Pulmonary artery (tissue), 1 donor: ENCODE measurements around the gene LETM1.

DNA sequence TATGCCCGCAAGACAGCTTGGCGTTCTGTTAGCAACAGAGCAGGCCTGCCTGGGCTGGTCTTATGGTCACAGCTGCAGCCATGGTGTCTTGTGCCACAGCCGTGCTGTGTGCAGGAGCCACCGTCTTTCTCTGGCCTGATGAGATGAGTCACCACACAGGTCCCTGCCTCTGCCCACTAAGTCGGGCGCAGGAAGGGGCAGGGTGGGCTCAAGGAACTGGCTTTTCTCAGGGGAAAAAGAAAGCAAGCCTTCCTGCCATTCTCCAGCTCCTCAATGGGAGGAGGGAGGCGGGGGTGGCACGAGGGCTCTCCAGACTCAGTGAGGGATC is 18.2 kb downstream of the UVSSA start:
- PRO-cap, result no peak

GRCh38 chr4:1541637-1542382 is 135.6 kb upstream of the NKX1-1 start:
- PRO-cap, result no peak

- PRO-cap, result unidirectional peak, minus-strand start at chr4:1691853
Observed at GRCh38 chr4:1691649-1692192, 7.6 kb upstream of the FAM53A start.

GRCh38 chr4:1692691-1693705 is 8.9 kb upstream of the FAM53A start:
- PRO-cap, result no peak

GRCh38 chr4:1740218-1741546 is 19.4 kb downstream of the TACC3 start:
- PRO-cap, result no peak

GRCh38 chr4:1763164-1763886 is 29.8 kb upstream of the FGFR3 start:
- PRO-cap, result no peak

DNA sequence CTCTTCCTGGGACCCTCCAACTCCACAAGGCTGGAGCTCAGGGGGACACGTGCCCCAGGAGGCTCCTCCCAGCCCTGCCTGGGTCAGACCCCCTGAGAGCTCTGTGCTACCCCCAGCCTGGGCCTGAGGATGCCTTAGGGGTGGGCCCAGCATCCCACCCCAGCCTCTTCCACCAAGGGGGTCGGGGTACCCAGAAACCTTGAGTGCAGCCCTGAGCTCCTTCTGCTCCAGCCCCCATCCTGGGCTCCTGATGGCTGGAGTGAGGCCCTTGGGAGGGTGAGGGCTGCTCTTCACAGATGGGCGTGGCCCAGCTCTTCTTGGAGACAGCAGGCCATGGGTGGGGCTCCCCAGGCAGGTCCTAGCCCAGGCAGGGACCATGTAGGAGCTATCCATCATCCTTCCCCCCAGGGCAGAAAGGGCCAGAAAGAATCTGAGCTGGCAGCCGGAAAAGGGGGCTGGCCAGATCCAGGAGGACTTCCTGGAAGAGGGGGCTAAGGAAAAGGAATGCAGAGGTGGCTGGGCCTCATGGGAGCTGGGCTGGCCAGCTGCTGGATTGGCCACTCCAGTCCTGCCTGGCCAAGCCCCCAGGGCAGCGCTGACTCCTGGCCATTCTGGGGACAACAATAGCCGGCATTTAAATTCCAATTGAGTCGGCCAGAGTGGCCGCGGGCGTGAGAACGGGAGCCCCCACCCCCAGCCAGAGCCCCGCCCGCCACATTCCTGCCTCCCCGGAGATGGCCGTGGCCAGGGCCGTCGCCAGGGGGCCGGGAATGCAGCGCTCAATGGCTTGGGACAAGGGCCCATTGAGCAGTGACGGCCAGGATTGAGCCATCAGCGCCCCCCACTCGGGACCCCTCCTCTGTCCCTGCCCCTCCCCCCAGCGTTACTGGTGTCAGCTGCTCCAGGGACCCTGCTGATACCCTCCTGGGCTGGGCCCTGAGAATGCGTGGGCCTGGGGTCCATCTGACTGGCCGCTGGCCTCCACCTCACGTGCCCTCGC is 15.2 kb upstream of the FGFR3 start:
- PRO-cap, result no peak

DNA sequence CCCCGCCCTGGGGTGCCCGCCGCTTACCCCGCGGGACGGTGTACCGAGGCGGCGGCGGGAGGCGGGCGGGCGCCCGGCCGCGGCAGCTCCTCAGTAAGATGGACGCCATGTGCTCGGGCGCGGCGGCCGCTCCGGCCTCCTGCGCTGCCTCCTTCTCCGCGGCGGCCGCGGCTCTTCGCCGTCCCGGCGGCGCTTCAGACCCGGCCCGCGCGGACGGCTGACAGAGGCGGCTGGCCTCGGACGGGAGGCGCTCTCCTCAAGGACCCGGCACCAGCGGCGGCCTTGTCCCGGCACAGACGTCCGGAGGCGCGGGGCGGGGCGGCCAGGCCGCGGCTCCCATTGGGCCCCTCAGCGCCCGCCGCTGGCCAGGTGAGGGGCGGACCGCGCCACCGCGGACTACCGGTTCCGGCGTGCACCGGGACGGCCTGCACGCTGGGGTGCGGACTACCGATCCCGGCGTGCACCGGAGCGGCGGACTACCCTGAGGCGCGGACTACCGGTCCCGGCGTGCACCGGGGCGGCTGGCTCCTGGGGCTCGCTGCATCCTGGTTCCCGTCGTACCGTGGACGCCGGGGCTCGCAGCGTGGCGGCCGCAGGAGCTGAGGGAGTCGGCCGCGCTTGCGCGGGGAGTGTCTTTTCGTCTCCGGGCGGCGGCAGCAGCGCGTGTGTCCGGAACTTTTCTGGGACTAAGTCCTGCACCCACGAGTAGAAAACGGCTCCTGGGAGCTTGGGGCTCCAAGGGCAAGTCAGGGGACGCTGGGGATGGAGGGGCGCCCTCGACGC is at the start of gene LETM1:
Gene LETM1 (minus strand): TSS at position 315 of the 783 bp plus-strand sequence.
- PRO-cap, result bidirectional peak, plus-strand start at position 394 of the sequence, minus-strand start at position 269 of the sequence

DNA sequence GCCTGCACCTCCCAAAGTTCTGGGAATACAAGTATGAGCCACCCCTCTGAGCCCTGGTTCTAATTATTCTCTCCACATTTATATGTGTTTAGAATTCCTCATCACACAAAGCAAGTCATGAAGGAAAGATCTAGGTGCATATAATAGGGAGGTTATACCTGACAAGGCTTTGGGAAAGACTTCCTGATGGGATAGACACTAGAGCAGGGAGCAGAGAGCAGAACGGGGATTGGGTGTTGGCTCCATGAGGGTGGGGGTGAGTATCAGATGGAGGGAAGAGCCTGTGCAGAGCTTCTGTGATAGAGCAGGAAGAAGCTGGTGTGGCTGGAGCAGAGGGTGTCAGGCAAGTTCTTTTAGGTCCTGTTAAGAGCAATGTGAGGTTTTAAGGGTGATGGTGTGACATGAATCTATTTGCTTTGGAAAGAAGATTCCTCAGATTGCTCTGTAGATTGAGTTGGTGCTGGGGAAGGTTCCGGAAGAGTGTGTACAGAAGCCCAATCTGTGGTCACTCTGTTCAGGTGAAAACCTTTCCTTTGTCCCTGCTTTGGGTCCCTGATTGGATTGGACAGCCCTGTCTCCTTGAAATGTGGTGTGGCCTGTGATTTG is 10.6 kb downstream of the NSD2 start:
- PRO-cap, result no peak

- PRO-cap, result no peak
Observed at GRCh38 chr4:1916693-1917254, 45.6 kb downstream of the NSD2 start.

GRCh38 chr4:1979212-1980334 is 29.2 kb downstream of the NELFA start:
- PRO-cap, result no peak

GRCh38 chr4:1983154-1983789 is 25.5 kb downstream of the NELFA start:
- PRO-cap, result no peak

- PRO-cap, result no peak
Observed at GRCh38 chr4:1985503-1986709, 22.9 kb downstream of the NELFA start.

DNA sequence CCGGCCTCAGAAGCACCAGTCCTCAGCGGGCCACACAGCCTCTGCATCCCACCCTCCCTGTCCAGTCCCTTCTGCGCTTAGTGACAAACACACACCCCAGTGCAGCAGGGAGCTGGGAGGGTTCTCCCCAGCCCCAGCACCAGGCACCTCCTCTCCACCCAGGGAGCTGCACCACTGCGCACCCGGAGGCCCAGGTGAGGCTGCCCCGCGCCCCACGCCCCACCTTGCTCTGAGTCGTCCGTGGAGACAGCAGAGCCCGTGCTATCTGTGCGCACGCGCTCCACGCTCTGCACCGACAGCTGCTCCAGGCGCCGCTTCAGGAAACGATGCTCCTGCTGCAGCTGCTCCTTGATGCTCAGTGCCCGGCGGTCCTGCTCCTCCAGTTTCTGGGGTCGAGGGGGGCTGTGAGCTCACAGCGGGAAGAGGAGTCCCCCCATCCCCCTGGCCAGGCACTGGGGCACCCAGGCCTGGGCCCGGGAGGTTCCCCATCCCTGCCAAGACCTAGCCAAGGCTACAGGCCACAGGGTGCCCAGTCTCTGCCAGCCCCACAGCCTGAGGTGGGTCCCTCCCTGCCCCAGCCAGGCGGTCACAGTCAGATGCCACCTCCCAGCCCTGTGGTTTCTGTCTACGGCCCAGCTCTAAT is 9.1 kb upstream of the HAUS3 start:
- PRO-cap, result no peak

GRCh38 chr4:2281086-2282434 is 19.7 kb upstream of the MXD4 start:
- PRO-cap, result no peak

DNA sequence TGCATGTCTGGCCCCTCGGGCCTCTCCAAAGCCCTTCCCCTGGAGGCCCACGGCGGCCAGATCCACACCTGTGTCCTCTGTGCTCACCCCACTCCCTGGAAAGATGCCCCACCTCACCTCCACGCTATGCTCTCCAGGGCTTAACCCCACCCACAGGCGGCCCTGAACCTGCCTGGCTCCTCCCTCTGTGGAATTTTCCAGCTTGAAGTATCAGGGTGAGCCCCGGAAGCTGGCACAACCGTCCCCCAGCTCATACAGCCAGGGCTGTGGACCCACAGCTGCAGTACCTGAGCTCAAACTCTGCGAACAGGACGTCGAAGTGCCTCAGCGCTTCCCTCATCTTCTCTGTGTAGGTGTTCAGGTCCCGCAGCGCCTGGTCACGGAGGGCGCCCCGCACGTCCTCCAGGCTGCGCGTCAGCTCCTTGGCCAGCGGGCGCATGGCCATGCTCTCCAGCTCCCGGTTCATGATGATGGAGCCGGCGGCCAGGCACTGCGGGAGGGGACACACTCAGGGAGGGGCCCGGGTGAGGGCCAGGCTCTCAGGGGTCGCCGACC is 77.3 kb upstream of the MXD4 start:
- PRO-cap, result no peak

GRCh38 chr4:2401853-2402720 is 16.4 kb downstream of the ZFYVE28 start:
- PRO-cap, result no peak

DNA sequence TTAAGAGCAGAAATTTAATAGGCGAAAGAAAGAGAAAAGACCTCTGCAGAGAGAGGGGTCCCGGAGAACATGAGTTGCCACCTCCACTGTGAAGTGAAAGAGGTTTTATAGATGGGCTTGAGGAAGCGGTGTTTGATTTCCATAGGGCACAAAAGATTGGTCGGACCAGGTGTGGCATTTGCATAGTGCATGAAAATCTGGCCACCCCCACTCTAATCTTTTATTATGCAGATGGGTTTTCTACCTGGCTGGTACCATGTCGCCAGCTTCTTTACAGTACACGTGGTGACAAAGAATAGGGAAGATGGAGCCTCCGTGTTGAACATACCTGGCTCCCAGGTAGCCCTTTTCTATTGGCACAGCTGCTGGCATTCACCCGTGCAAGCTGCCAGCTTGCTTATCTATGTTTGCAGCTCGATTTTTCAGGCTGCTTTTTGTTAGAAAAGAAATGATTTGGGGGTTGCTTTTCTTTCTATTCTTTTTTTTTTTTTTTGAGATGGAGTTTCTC is 14.3 kb upstream of the SH3BP2 start:
- PRO-cap, result no peak

GRCh38 chr4:2795373-2795961 is 2.6 kb downstream of the SH3BP2 start:
- PRO-cap, result no peak

DNA sequence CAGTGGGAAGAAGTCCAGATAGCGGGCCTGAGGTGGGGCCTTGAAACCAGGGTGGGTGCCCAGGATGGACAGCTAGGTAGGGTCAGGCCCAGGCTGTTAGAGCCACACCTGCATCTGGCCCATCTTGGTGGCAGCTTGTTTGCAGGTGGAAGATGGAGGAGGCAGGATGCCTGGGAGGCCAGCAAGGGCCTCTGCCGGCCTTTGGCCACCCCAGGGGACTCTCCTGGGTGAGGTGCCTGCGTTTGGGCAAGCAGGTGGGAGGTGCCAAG is 24.5 kb downstream of the SH3BP2 start:
- PRO-cap, result no peak